Smooth muscle cell (in vitro differentiated cells): ENCODE data around the gene HBP1.

DNA sequence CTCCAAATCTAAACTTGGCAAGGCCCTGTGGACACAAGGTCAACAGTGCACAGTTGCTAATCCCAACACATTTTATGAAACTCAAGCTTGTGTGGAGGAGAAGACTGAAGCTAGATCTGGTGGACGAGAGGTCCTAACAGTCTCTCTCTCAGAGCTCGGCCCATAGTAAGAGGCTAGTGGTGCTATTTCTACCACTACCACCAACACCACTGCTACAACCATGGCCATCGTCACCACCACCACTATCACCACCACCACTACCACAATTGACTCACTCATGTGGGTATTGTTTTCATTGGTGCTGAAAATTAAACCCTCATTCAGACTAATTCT, 28.3 kb upstream of the CDHR3 start:
- RAMPAGE, long total RNA: no peak

DNA sequence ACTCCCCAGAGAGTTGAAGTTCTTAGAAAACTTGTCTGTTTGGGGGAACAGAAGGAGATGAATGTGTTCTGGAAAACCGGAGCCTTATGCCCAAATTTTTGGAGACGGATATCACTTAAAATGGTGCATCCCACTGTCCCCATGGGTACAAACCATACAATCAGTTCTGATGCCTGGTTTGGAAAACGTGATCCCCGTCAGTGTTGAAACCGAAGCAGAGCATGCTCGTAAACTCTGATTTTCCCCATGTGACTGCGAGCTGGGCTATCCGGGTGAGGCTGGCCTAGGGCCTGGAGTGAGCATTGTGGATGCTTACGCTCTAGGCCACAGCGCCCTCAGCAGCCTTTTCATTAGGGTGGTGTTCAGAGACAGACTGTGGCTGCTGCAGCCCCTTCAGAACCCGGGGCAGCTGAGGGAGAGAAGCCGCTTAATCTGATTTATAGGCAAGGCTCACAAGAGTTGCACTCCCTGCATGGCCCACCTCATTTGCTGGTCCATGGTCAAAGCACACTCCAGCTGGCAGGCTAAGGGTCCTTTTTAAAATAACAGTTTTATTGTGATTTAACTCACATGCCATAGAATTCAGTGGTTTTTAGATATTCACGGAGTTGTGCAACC, 72.7 kb downstream of the SYPL1 start:
- RAMPAGE, long total RNA: no peak

GRCh38 chr7:106098770-106099404, 13.2 kb downstream of the SYPL1 start:
- RAMPAGE, long total RNA: no peak

GRCh38 chr7:106178749-106179159, 66.6 kb upstream of the SYPL1 start:
- RAMPAGE, long total RNA: no peak

GRCh38 chr7:106260056-106260521, 24.7 kb downstream of the NAMPT start:
- RAMPAGE, long total RNA: no peak

DNA sequence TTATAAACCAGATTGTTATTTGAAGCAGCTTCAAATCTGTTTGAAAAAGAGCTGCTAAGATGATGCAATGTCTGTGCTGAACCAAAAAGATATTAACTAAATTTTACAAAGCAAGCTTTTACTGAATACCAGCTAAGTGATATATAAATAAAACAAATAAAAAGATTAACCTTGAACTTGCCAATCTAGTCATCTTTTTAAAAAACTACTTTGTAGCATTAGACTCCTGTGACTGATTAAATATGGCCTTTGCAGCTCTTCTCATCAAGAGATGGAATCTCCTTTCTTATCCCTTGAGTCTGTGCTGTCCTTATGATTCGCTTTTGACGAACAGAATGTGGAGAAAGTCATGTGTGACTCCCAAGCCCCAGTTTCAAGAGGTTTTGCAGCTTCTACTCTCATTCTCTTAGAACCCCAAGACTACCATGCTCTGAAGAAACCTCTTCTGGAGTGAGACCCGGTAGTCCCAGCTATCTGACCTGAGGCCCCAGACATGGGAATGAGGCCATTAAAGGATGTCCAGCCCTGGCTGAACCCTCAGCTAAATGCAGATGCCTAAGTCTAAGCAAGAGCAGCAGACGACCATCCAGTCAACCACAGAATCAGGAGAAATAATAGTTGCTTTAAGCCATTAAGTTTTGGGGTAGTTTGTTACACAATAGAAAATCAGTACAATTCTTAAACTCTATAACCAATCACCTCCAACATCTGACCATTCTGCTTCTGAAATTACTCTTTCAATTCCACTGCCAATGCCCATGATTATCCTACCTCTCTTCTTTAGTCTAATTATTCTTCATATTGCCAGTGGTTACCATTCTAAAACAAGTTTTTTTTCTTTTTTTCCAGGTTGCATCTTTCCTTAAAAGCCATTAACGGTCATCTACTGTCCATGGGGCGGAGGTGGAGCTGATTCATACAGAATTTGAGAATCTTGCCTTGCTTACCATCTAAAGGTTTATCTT, 14.2 kb downstream of the NAMPT start:
- RAMPAGE, long total RNA: no peak

GRCh38 chr7:106271460-106271923, 13.3 kb downstream of the NAMPT start:
- RAMPAGE, long total RNA: no peak

- RAMPAGE, long total RNA: no peak
Measured at GRCh38 chr7:106274890-106275421, 9.8 kb downstream of the NAMPT start.

- RAMPAGE, long total RNA: no peak
Measured at GRCh38 chr7:106346519-106347089, 61.8 kb upstream of the NAMPT start.

GRCh38 chr7:106420731-106421293, 136.0 kb upstream of the NAMPT start:
- RAMPAGE, long total RNA: no peak

- RAMPAGE, long total RNA: no peak
Measured at GRCh38 chr7:106459660-106460068, 174.9 kb upstream of the NAMPT start.

GRCh38 chr7:106462431-106462915, 177.7 kb upstream of the NAMPT start:
- RAMPAGE, long total RNA: no peak

- RAMPAGE, long total RNA: no peak
Measured at GRCh38 chr7:106608592-106609105, 52.3 kb downstream of the CCDC71L start.

GRCh38 chr7:106658894-106659550, 1.9 kb downstream of the CCDC71L start:
- RAMPAGE, long total RNA: no peak

DNA sequence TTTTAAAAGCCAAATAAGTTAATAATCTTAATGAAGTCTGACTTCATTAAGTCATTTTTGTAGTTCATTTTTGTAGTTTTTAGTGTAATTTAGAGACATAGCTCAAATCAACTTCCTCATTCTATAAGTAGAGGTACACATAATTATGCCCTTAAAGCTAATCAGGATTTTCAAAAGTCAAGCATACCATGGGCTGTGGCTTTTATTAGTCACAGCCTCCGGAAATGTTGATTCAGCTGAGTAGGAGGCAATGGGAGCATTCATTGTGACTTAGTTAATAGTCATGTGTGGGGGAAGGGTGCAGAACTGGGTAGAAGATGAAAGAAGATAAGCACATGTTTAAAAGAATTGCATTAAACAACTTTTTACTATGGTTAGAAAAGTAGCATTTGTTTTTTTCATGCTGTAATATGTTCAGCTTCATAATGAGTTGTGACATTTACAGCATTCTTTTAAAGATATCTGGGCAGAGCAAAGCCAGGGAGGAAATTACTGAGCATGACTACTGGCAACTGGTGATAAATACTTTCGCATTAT, 57.3 kb upstream of the CCDC71L start:
- RAMPAGE, long total RNA: no peak

DNA sequence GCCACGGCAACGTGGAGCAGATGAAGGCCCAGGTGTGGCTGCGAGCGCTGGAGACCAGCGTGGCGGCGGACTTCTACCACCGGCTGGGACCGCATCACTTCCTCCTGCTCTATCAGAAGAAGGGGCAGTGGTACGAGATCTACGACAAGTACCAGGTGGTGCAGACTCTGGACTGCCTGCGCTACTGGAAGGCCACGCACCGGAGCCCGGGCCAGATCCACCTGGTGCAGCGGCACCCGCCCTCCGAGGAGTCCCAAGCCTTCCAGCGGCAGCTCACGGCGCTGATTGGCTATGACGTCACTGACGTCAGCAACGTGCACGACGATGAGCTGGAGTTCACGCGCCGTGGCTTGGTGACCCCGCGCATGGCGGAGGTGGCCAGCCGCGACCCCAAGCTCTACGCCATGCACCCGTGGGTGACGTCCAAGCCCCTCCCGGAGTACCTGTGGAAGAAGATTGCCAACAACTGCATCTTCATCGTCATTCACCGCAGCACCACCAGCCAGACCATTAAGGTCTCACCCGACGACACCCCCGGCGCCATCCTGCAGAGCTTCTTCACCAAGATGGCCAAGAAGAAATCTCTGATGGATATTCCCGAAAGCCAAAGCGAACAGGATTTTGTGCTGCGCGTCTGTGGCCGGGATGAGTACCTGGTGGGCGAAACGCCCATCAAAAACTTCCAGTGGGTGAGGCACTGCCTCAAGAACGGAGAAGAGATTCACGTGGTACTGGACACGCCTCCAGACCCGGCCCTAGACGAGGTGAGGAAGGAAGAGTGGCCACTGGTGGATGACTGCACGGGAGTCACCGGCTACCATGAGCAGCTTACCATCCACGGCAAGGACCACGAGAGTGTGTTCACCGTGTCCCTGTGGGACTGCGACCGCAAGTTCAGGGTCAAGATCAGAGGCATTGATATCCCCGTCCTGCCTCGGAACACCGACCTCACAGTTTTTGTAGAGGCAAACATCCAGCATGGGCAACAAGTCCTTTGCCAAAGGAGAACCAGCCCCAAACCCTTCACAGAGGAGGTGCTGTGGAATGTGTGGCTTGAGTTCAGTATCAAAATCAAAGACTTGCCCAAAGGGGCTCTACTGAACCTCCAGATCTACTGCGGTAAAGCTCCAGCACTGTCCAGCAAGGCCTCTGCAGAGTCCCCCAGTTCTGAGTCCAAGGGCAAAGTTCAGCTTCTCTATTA, 3.1 kb downstream of the PIK3CG start:
- RAMPAGE, long total RNA: no peak

DNA sequence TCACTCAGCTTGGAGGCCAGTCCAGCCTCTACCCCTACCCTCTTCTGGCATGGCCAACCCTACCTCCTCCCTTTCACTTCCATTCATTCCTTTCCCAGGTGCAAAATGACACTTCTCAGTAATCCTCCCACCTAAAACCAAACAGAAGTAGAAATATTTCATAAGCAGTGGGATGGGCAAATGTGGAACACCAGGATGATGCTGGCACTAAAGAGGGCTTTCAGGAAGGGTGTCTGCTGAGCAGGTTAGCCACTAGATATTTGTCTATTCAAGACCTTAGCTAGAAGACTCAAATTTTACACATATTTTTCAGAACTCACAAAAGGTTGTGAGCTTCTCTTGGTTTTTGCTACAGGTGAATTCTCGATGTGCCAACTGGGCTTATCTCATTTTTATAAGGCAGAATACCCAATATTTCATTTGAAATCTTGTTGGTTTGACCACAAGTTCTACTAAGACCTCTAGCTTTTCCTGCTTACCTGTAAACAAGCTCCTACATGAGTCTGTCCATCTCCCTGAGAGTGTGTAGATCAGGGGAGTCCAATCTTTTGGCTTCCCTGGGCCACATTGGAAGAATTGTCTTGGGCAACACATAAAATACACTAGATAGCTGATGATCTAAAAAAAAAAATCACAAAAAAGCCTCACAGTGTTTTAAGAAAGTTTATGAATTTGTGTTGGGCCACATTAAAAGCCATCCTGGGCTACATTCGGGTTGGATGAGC, 21.5 kb downstream of the PIK3CG start:
- RAMPAGE, long total RNA: no peak

GRCh38 chr7:107045909-107046558, 1.5 kb downstream of the PRKAR2B start:
- RAMPAGE, long total RNA: no peak

DNA sequence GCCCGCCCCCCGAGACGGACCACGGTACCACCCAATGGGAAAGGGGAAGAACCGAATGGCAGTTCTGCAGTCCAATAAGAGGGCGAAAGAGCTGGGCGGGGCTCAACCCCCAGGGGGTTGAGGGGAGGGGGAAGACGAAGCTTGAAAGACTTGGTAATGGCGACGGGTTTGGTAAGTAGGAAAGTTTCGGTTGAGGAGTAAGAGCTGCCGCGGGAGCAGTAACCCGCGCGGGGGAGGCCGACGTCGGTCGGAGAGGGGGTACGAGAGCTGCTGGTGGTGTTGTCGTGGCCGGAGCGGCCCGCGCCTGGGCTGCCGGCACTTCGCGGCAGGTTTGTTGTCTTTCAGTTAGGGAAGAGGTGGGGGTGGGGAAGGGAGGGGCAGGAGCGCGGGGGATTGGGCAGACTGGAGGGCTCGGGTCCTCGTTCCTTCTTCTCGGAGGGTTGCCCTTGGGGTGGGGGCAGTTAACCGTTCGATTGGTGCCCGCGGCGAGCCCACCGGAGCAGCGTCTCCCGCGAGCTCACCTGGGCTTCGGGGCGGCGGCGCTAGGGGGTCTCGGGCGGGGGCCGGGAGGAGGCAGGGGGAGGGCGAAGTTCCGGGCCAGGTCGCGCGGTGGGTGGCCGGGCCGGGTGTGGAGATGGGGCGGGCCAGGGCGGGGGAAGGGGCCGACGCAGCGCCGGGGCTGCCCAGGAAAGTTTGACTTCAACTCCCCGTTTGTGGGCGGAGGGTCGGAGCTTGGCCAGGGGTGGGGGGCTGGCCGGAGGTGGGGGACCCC, at the start of gene HBP1:
Gene HBP1, plus strand, starts transcription at position 147 of the 772 bp plus-strand sequence.
- RAMPAGE, long total RNA: no peak

GRCh38 chr7:107474094-107474797, 4.4 kb downstream of the GPR22 start:
- RAMPAGE, long total RNA: no peak